ENCODE data around the genes TMEM74B, RAD21L1 and SIRPG.

DNA sequence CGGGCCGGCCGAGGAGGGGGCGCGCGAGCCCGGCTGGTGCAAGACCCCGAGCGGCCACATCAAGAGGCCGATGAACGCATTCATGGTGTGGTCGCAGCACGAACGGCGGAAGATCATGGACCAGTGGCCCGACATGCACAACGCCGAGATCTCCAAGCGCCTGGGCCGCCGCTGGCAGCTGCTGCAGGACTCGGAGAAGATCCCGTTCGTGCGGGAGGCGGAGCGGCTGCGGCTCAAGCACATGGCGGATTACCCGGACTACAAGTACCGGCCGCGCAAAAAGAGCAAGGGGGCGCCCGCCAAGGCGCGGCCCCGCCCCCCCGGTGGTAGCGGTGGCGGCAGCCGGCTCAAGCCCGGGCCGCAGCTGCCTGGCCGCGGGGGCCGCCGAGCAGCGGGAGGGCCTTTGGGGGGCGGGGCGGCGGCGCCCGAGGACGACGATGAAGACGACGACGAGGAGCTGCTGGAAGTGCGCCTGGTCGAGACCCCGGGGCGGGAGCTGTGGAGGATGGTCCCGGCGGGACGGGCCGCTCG, 697 bp downstream of the SOX12 start:
- PRO-cap, result bidirectional peak, plus-strand start at position 431 of the sequence, minus-strand start at position 251 of the sequence

DNA sequence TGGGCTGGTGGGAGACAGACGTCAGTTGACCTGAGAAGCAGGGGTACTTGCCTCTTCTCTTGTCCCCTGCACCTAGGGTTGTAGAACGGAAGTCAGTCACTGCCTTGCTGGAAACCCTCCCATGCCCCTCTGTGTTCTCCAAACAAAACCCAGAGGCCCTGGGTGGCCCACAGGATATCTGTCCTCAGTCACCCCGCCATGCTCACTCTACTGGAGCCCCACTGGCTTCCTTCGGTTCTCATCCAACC, 868 bp downstream of the RBCK1 start:
- PRO-cap, result no peak

- PRO-cap, result bidirectional peak, plus-strand start at chr20:419789, minus-strand start at chr20:419653
Measured at GRCh38 chr20:419479-420108, 11.5 kb downstream of the RBCK1 start.

- PRO-cap, result no peak
Measured at GRCh38 chr20:462766-463043, 372 bp upstream of the TBC1D20 start.

DNA sequence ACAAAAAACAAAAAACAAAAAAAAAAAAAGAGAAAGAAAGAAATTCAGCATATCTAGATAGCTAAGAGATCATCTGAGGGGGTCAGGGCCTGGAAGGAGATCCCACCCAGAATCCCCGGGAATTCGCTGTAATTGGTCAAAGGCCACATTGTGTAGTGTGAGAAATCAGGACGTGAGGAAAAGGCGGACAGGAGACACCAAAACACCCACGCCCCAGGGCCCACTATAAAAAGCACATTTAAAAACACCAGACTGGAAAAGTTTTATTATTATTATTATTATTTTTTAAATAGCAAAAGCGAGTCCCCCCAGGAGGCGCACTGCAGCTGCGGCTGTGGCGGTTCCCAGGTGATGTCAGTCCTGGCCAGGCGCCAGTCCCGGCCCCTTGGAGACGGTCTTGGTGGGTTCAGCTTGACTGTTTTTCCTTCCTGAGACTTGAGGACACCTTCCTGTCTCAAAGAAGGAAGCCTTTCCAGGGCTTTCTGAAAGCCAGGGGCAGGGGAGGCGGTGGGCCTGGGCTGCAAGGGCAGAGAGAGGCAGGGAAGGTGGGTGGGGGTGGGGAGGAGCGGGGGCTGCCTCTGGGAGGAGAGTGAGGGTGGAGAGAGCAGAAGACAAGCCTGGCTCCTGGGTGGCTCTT, 14.6 kb downstream of the TCF15 start:
- PRO-cap, result no peak

- PRO-cap, result unidirectional peak, minus-strand start at chr20:642621
Measured at GRCh38 chr20:642287-642853, 10.6 kb downstream of the SRXN1 start.

GRCh38 chr20:771620-772337, 3.5 kb upstream of the SLC52A3 start:
- PRO-cap, result unidirectional peak, plus-strand start at chr20:772138

DNA sequence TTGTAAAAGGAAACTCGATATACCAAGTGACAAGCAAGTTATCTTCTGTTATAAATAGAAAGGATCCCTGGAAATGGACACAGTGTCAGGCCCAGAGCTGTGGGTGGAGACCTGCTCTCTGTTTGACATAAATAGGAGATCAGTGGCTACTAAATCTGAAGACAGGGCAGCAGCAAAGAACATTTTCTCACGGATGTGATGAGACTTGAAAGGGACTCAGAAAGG, 12.4 kb upstream of the FAM110A start:
- PRO-cap, result no peak

DNA sequence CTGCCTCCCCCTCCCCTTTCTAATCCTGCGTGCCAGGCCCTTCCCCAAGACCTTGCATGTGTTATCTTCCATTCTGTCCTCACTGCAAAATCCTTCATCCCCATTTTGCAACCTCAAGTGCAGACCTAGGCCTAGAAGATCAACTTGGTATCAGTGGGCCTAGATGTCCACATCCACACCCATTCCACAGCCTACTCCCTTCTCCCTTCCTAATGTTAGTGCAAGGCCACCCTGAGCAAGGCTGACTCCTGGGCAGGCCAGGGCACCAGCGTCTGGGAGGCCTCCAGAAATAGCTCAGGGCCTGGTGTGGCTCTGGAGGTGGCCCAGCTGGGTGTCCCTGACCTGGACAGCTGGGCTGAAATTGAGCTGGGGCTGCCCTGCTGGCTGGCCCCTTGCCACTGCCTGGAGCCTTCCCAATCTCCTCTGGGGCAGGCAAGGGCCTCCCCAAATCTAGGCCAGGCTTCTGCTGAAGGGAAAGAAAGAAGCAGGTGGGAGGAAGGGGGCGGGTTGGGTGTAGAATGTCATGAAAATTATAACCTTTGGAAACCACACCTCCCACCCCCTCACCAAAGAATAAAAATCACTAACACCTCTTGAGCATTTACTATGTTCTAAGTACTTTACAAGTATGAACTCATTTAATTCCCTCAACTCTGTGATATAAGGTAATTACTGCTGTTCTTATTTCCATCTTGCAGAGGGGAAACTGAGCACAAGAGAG, 2.1 kb downstream of the FAM110A start:
- PRO-cap, result no peak

GRCh38 chr20:1184523-1185762, at the start of gene TMEM74B:
Gene TMEM74B, minus strand, starts transcription at chr20:1184981.
- PRO-cap, result no peak

- PRO-cap, result unidirectional peak, minus-strand start at chr20:1225593; unidirectional peak, minus-strand start at chr20:1225616; unidirectional peak, plus-strand start at chr20:1226044
Measured at GRCh38 chr20:1225093-1226338, at the start of gene RAD21L1. Gene RAD21L1, plus strand, starts transcription at chr20:1226044.

- PRO-cap, result no peak
Measured at GRCh38 chr20:1332347-1333309, 3.7 kb upstream of the SDCBP2 start.

GRCh38 chr20:1418170-1418734, 25.4 kb upstream of the FKBP1A start:
- PRO-cap, result no peak

GRCh38 chr20:1468820-1469325, 2.2 kb upstream of the NSFL1C start:
- PRO-cap, result no peak

DNA sequence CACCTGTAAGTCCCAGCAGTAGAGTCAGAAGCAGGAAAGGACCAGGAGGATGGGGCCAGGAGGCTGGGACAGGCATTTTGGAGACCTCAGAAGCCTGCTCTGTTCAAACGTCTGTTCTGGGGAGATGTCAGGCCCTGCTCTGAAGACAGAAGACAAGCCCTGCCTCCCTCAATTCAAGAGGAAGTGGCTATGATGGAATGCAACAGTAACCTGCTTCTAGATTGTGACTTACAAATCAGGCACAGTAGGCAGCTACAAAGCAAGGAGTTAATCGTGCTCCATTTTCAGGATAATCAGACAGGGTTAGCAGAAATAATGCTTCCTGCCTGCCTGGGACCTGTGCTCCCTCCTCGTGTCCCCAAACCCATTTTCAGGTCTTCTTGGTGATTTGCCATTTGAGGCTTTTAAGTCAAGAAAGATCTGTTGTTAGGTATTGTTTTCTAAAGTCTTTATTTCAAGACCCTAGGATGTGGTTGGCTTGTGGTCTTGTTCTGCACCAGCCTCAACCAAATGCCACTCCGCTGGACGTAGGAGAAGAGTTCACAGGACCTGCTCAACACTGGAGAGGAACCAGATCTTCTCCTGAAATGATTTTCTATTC, at the start of gene SIRPG:
Gene SIRPG, minus strand, starts transcription at position 141 of the 601 bp plus-strand sequence.
- PRO-cap, result no peak

GRCh38 chr20:1669044-1669665, 11.6 kb upstream of the SIRPG start:
- PRO-cap, result no peak

GRCh38 chr20:1819174-1819821, 75.9 kb upstream of the SIRPA start:
- PRO-cap, result no peak

- PRO-cap, result no peak
Measured at GRCh38 chr20:1903895-1904152, 8.6 kb downstream of the SIRPA start.

DNA sequence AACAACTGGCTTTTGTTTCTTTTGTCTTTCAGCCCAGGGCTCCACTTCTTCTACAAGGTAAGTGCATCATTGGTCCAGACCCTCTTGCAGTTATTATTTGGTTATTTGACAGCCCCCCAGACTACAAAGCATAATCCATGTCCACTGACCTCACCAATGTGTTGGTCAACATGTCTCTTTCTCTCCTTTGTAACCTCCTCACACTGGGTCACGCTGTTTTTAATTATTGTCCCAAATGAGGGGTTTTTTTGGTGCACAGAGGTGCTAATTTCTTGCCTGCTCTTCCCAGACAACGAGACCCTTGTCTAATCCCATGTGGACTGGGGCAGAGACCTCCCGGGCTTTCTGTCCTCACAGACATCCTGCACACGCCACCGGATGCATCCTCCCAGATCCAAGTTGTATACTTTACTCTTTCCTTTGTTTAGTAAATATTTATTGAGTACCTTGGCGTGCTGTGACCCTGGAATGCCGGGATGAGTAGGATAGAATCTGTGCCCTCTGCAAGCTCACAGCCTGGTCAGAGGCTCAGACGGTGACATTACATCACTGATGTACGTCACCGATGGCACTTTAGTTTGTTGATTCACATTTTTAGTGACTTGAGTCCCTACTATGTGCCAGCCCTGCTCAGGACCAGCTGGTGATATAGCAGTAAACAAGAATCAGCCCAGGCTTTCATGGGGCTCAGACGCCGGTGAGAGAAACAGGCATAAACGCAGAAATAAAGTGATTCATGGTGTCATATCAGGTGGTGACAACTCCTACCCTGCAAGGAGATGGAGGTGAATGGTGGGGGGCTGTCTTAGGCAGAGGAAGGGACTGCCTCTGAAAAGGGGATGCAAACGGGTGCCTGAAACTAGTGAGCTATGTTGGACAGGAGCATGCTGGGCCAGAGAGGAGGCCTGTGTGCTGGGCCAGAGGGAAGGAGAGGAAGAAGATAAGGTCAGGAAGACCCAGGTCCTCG, 32.9 kb downstream of the SIRPA start:
- PRO-cap, result no peak

DNA sequence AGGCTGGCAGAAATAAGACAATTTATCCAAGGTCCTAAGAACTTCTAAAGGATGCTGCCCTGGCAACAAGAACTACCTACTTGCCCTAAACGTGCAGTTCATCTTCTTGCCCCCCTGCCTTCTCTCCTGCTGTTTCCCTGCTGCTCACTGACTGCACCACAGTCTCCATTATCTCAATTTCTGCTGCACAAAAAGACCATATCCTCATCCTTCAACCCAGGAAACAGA, 38.0 kb upstream of the PDYN start:
- PRO-cap, result no peak